Measurements from ENCODE around the genes FAHD2B and ACTR1B.

DNA sequence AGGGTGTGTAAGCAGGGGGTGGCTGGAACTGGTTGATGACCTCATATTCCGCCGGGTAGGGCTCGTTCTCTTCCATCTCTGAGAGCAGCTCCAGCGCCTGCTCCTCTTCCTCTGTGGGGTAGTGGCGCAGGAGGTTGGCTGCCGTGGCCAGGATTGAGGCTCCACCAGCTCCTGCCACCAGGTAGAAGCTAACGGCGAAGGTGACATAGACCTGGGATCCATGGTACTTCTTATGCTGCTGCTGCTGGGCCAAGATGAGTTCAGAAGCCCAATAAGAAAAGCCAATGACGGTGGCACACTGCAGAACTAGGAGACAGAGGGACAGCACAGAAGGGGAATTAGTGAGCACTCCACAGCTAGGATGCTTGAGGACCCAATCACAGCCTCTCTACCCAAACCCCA, 12.0 kb downstream of the TMEM127 start:
- RRBS = no CpG with 5 or more reads among the region's 9 CpGs

GRCh38 chr2:96359826-96360399, 24.3 kb downstream of the NCAPH start:
- RRBS = no CpG with 5 or more reads among the region's 5 CpGs

DNA sequence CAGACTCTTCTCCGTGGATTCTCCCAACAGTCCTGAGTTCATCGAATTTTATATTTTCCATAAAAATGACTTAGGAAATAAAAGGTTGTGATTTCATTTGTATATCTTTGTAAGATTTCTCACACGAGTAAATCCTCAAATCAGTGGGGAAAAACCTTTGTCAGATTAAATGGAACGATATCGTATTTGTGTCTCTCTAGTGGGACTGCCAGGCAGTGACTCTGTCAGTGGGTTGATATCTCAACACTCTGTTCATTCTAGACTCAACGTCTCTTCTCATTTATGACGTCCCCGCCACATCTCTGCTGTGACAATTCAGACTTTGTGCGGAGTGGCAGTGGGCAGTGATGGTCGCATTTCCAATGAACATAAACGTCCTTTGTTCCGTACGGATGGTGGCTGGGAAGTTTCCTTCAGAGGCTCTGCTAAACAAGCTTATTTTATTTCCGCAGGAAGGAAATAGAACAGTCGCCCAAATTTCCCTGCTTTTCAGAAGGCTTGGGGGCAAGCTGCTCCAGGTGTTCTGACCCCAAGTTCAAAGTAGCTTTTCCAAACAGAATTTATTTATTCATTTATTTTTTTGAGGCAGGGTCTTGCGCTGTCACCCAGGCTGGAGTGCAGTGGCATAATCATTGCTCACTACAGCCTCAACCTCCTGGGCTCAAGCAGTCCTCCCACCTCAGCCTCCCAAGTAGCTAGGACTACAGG, 58.8 kb downstream of the NCAPH start:
- RRBS = no CpG with 5 or more reads among the region's 16 CpGs

DNA sequence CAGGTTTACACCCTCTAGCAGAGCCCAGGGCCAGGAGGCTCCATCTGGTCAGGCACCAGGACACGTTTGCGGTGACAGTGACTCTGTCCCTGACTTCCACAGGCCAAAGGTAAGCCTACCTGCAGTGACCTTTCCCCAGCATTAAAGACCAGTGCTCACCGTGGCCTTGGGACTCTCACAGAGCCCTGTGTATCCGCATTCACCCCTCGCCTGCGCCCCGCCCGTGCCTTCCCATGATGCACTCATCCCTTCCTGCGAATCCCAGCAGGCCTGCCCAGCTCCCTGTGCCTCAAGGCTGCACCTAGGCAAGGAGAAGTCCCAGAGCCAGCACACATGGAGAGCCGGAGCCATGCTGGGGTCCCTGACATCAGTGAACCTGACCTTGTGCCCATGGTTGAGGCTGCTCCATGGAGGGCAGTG, 3.2 kb downstream of the NEURL3 start:
- RRBS = no CpG with 5 or more reads among the region's 10 CpGs

- RRBS = no CpG with 5 or more reads among the region's 17 CpGs
Observed at GRCh38 chr2:96556428-96557424, 20.2 kb downstream of the ARID5A start.

- RRBS = no CpG with 5 or more reads among the region's 8 CpGs
Observed at GRCh38 chr2:96762891-96763304, 2.2 kb downstream of the CNNM4 start.

GRCh38 chr2:96767920-96768741, 7.4 kb downstream of the CNNM4 start:
- RRBS = no CpG with 5 or more reads among the region's 16 CpGs

DNA sequence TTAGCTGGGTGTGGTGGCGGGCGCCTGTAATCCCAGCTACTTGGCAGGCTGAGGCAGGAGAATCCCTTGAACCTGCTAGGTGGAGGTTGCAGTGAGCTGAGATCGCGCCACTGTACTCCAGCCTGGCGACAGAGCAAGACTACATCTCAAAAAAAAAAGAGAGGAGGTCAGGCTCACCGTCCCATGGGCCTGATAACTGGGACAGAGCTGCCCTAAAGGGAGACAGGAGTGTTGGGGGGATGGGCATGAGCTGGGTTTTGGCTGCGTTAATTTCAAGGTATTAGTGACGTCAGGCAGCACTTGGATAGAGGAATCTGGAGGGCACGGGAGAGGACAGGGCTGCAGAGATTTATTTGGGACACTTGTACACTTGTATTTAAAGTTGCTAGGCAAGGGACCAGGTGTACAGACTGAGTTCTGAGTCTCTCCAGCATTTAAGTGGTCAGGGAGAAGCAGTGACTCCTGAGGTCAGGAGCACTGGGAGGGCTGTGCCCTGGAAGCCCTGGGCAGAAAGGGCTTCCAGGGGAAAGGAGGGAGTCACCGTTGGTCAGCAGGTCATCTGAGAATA, 23.3 kb upstream of the CNNM3 start:
- RRBS = no CpG with 5 or more reads among the region's 10 CpGs

DNA sequence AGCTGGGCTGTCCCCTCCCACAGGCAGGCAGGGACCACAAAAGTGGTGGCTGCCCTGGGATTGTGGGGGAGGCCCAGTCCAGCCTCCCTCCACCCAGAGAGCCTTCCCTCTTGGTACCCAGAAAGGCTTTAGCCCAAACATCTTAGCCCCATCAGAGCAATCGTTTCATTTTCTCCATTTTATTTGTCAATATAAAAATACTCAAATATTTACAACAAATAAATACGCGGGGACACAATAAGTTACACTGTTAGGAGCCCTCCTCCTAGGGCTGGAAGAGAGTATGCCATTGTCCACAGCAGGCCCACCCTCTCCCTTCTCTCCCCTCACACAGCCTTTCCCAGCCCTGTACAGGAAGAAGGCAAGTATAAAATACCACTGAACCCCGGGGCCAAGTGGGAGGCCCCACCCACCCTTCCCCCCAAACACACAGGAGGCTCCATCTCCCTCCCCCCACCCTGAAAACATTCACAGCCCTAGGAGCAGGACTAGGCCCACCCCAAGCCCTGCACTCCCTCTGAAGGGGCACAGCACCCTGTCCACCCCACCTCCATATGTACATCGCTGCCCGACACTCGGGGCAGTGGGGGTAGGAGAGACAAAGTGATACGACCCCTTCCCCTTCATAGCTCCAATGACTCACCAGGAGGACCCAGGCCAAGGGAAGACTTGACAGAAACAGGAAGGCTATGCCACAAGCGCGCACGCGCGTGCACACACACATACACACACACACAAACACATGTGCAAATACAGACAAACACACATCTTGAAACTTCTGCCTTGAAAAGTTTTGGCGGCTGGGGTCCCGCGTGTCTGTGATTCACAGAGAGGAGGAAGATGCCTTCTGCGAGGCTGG, 2.0 kb upstream of the ANKRD39 start:
- RRBS = no CpG with 5 or more reads among the region's 17 CpGs

- RRBS = no CpG with 5 or more reads among the region's 15 CpGs
Observed at GRCh38 chr2:96870615-96871414, 935 bp upstream of the SEMA4C start.

GRCh38 chr2:96873014-96873971, 3.4 kb upstream of the SEMA4C start:
- RRBS = no CpG with 5 or more reads among the region's 16 CpGs

- RRBS = no CpG with 5 or more reads among the region's 15 CpGs
Observed at GRCh38 chr2:96924709-96925495, 55.0 kb upstream of the SEMA4C start.

DNA sequence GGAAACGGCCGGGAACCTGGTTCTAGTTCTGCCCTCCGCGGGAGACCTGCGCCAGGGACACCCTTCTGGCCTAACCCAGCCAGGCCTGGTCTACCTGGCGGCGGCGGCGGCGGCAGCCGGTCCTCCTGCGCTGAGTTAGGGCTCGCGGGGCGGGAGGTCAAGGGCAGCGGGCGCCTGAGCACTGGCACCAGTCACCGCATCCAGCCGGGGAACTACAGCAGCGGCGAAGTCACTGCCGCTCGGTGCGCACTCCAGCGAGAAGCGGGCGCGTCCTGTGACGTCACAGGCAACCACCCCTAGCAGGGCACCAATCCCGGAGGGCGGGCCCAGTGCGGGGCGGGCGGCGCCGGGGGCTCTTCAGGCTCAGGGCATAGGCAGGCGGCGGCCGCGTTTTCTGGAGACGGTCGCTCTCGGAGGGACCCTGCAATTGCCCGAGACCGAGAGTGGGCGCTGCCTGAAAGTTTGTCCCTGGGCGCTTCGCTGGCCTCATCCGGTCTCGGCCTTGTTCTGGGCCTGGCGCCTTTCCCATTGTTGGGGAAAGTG, at the start of gene FAHD2B:
FAHD2B (minus strand) TSS at position 276 of the 543 bp plus-strand sequence.
- RRBS = no CpG with 5 or more reads among the region's 51 CpGs

- RRBS = no CpG with 5 or more reads among the region's 4 CpGs
Observed at GRCh38 chr2:97142390-97143222, 29.7 kb downstream of the ANKRD36 start.

DNA sequence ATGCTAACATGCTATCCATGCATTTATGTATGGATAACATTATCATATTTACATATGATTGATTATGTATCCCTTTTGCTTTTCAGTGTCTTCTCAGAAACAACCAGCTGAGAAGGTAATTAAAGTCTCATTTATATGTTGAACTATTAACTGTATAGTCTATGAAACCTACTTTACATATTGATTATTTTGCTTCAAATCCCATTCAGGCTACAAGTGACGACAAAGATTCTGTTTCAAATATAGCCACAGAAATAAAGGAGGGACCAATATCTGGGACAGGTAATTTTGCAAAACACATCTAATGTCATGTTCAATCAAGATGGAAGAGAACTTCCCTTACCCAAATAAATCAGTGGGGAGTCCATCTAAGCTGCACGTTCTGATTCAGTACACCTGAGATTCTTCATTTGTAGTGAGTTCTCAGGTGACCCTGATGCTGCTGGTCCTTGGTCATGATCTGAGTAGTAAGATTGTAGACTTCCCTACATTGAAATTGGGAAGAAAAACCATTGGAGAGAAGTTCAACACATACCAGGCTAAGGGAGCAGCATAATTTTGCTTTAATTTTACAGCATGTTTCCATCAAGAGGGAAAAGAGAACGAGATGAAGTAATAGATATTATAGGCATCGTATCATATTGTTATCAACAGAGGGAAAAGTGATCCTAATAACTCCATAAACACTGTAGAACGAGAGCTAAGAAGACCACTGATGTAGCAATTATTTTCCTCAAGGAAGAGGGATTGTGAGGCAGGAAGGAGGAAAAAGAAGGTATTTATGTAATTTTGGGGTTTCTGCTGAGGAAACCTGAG, 66.9 kb downstream of the ANKRD36 start:
- RRBS = no CpG with 5 or more reads among the region's 5 CpGs

DNA sequence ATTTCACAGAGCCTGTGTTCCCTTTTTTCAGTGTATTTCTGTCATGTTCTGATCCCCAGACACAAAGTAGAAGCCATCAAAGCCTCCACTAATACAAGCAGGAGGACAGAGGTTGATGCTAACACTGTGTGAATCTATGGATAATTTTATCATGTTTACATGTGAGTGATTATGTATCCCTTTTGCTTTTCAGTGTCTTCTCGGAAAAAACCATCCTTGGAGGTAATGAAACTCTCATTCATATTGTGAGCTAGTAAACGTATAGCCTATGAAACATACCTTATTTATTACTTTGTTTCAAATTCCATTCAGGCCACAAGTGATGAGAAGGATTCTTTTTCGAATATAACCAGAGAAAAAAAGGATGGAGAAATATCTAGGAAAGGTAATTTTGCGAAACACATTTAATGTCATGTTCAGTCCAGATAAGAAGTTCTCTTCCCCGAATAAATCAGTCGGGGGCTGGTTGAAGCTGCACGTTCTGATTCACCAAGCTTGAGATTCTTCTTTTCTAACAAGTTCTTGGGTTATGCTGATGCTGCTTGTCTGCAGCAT, 87.3 kb downstream of the ANKRD36 start:
- RRBS = no CpG with 5 or more reads among the region's 7 CpGs

- RRBS = no CpG with 5 or more reads among the region's 39 CpGs
Observed at GRCh38 chr2:97590454-97591211, 956 bp upstream of the ANKRD36B start.

DNA sequence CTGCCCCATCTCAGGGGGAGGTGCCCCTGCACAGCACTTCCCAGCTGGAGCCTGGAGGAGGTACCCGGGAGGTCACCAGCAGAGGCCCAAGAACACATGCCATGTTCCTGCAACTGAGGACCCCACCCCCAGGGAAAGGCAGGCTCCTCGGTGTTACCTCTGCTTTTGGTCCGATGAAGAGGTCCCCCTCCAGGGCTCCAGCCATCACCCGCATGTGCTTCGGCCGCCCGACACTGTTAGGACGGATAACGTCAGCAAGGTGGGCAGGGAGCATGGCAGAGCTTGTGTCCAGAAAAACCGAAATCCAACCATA, 3.5 kb downstream of the ACTR1B start:
- RRBS = no CpG with 5 or more reads among the region's 10 CpGs

DNA sequence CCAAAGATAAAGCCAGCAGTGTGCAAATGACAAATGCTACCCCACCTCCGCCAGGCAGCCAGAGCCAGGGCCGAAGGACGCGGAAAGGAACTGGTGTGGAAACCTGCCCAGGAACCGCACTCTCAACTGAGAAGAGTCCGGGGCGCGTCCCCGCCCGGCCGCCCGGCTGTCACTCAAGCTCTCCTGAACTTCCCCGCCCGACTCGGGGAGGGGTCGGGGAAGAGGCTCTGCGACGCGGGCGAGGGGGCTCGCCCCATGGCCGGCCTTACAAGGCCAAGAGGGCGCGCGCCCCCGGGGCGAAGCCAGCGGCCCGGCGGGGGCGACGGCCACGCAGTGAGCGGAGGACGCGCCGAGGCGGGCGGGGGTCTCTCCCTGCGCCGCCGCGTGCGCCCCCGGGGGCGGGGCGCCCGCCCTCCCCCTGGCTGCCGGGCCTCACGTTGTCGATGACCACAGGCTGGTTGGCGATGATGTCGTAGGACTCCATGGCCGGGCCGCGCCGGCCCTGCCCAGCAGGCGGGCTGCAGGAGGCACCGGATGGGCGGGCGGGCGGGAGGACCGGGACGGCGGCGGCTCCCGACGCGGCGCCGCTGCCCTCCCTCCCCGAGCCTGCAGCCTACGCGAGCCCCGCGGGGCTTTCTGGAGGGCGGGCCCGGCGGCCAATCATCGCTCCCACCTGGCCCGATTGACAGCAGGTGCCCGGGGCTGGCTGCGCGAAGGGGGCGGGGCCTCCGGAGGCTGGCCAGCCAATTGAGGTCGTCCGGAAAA, at the start of gene ACTR1B:
ACTR1B (minus strand) TSS at position 638 of the 765 bp plus-strand sequence.
- RRBS = 2% methylated on average over 41 of the region's 88 CpGs

DNA sequence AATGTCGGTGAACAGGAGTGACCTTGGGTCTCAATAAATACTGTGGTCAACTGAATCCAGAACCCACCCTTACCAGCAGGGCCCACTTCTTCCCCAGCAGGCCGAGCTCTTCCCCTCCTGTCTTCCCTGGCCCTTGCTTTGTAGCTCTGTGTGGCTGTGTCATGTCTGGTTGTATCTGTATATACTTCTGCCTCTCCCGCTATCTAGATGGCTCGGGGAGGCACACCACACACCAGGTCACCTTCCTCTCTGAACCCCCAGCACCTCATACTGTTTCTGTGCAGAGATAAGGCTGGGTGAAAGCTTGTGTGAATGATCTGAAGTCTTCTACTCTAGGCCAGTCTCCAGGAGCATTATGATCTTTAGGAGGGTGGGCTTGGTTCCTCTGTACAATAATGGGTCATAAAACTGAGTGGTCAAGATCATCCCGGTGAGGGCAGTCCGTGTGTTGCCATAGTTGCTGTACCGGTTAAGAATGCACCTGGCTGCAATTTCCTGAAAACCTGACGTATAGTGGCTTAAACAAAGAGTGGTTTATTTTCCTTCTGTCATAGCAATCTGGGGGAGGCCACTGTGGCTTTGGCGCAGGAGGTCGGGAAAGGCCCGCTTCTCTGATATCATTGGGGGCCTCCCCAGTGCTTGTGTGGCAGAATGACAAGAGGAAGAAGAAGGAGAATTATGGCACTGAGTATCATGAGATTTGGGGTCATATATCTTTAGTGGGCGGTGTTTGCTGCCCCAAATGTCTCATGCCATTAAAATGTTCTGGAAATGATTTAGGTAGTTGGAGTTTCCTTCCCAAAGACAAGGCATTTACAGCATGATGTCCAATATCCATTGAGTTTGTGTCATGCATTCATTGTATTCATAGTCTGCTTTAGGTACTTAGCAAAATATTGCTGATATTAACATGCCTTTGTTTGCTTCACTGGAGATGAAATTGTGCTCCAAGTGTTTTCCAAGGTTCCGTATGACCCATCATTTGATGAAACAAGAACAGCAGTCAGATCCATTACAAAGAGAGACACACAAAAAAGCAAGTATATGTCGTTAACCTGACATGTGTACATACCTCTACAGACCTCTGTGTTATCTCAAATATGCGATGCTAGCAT, 4.4 kb downstream of the C2orf92 start:
- RRBS = no CpG with 5 or more reads among the region's 15 CpGs

All from GM12891 (cell line).